Brain (tissue), 1 donor: ENCODE measurements around the genes ARG1, MED23, CCN2, STX7 and TAAR8.

- RRBS, result no CpG with 5 or more reads among the region's 8 CpGs
Measured at GRCh38 chr6:128051212-128052500, 150.8 kb upstream of the THEMIS start.

DNA sequence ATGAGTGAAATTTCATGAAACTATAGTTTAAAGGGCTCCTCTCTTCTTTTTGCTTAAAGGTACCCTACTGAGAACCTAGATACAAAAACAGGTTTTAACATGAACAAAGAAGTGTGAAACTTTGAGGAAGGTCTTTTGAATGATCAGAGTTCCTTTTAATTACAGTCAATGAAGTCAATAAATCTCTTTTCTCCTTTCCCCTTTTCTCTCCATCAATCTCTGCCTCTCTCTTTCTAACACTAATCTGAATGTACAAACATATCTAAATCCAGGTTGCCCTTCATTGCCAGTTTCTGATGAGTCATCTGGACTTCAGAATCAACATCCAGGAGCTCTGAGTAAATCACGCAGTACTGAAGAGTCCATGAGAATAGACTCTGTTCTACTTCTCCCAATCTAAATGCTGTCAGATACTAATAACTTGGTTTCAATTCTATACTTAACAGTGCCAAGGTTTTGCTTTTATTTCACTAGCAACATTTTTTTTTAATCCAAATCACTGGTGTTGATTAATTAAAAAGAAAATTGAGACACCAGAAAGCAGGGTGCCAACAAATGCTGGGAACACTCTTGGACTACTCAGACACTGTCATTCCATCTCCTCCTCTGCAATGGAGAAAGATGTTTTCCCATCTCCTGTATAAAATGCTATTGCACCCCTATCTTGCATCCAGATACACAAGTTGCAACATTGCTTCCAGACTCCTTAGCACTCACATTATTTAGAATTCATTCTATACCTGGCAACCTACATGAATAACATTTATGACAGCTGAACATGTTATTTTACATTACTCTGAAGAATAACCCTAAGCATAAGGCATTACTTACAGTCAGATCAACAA lies 238.8 kb upstream of the THEMIS start:
- RRBS, result no CpG with 5 or more reads among the region's 1 CpG

GRCh38 chr6:128302914-128303547 lies 217.4 kb downstream of the PTPRK start:
- RRBS, result no CpG with 5 or more reads among the region's 8 CpGs

DNA sequence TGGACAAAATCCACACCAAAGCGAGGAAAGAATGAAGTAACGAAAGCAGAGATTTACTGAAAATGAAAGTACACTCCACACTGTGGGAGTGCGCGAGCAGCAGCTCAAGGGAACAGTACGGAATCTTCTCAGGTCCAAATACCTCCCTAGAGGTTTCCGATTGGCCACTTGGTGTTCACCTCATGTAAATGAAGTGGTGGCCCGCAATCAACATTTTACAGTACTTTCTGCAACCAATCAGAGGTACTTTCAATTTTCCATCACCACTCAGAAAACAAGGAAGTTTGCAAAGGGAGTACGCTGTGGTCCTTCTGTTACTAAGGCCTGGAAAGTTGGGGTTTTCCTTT lies 122.4 kb downstream of the PTPRK start:
- RRBS, result no CpG with 5 or more reads among the region's 8 CpGs

- RRBS, result no CpG with 5 or more reads among the region's 6 CpGs
Measured at GRCh38 chr6:128511208-128512046, 9.0 kb downstream of the PTPRK start.

DNA sequence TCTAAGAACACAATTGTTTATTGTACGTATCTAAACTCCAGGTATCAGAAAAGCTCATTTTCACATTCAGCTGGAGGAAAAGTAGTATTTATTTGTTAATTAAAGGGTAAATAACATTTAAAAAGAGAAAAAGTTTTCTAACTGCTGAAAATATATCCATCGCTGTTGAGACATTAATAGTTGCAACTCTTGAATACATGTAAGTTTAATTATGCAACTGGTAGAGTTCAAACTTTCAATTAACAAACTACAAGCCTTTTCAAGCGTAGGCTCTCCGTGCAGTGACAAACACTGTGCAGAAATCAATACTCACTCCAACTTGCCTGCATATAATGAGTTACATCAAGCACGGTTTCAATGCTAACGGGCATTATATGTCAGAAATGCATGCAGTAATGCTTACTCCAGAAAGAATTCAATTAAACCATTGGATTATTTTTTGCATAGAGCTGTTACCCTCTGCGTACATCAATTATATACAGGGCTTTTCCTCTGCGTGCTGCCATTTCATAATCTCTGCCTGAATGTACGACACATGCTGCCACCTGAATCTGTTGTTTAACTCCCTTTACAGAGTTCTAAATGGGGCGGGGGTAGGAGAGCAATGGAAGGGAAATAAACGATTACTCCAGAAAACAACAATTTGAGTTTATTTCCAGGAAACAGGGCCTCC lies 2.0 kb downstream of the PTPRK start:
- RRBS, result no CpG with 5 or more reads among the region's 11 CpGs

- RRBS, result no CpG with 5 or more reads among the region's 4 CpGs
Measured at GRCh38 chr6:129032105-129032744, 149.3 kb downstream of the LAMA2 start.

DNA sequence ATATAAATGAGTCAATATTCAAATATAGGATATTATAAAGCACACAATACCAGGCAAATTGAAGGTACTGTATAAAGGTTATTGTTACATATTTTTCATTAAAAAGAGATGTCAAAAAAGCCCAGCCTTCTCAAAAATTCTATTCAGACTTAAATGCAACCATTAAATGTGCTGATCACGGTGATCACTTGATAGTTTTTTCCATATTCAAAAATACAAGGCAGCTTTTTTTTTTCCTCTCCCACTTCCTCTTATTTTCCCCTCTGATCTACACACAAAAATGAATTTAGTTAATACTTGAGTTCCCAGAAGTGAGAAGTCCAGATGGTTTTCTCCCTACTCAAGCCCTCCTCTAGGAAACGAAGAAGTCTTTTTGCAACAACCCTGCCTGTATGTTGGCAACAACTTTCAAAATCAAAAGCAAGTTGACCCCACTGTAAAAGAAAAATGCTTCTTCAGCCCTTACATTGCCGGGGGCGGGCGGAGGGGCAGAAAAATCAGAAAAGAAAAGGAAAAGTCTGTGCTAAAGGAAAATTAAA lies 24.4 kb downstream of the ARHGAP18 start:
- RRBS, result no CpG with 5 or more reads among the region's 5 CpGs

GRCh38 chr6:129687810-129688269 lies 22.1 kb downstream of the ARHGAP18 start:
- RRBS, result no CpG with 5 or more reads among the region's 5 CpGs

GRCh38 chr6:129749538-129750208 lies 39.7 kb upstream of the ARHGAP18 start:
- RRBS, result no CpG with 5 or more reads among the region's 5 CpGs

DNA sequence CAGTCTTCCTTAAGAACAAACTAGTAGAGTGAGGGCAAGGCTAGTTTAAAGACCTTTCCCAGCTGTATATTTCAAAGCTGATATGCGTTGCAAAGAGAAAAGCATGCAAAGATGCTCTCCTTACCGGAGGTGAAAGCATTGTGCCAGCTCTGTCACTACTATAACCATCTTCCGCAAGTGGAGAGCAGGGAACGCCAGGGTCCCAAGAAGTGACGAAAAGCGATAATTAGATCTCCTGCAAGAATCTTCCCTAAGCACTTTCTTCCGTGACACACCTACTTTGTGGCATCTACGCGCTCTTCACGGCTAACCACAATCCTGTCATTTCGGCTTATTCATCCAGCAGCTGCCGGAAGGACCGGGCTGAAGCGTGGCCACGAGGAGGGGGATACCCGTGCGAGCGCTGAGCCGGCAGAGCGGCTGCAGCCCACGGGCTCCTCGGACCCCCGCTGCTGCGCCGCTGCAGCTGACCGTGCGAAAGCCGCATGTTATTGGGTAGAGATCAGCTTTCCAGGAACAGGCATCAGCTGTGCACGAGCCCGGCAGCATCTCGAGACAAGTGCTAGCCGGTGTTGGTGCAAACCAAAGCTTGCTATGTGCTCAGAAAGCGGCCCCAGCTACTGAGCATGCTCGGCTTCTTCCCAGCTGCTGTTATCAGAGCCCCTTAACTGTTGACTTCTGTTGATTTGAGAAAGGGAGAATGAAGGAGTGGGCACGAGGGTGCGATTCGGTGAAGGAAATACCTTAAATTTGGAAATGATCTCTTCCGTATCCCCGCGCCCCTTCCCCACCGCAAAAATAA lies 57.2 kb upstream of the ARHGAP18 start:
- RRBS, result 2% methylated on average over 7 of the region's 41 CpGs

DNA sequence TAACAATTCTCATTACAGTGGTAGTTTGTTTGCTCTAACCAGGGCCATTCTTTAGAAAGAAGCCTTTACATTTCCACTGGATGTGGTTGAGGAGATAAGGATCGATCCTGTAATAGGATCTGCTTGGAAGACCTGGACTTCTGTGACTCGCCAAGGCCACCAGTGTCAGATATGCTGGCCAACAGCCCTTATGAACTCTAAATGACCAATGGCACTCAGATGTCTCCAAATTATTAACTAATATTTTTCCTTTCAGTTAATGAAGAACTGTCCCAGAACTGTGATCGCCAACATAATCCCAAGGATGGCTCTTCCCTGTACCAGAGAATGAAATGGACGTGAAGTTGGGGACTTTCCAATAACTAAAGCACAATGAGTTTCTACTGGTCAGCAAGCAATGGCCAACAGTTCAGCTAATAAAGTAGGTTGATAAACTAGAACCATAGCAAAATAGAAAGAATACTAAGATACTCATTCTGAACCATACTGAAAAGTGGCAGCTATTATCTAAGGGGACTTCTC lies 7.5 kb downstream of the SMLR1 start:
- RRBS, result no CpG with 5 or more reads among the region's 4 CpGs

DNA sequence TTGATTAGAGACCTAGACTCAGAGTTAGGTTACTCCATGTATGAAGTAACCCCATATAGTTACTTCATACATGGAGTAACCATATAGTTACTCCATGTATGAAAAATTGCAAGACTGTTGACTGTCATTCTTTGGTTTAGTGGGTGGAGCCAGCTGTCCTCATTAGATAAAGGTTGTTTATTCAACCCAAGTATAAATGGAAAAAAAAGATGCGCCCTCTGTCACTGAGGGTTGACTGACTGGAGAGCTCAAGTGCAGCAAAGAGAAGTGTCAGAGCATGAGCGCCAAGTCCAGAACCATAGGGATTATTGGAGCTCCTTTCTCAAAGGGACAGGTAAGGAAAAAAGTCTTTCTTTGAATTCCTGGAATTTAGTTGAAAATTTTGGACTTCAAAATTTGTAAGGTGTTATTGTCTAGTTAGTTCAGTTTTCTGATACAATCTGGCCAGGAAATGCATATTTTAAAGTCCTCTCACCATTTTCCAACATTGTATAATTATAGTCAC lies at the start of gene ARG1:
TSS of gene ARG1 (plus strand) at position 221 of the 505 bp plus-strand sequence.
- RRBS, result no CpG with 5 or more reads among the region's 2 CpGs

- RRBS, result no CpG with 5 or more reads among the region's 5 CpGs
Measured at GRCh38 chr6:131575785-131576302, 2.8 kb downstream of the ARG1 start.

GRCh38 chr6:131576303-131576655 lies 3.3 kb downstream of the ARG1 start:
- RRBS, result no CpG with 5 or more reads among the region's 1 CpG

DNA sequence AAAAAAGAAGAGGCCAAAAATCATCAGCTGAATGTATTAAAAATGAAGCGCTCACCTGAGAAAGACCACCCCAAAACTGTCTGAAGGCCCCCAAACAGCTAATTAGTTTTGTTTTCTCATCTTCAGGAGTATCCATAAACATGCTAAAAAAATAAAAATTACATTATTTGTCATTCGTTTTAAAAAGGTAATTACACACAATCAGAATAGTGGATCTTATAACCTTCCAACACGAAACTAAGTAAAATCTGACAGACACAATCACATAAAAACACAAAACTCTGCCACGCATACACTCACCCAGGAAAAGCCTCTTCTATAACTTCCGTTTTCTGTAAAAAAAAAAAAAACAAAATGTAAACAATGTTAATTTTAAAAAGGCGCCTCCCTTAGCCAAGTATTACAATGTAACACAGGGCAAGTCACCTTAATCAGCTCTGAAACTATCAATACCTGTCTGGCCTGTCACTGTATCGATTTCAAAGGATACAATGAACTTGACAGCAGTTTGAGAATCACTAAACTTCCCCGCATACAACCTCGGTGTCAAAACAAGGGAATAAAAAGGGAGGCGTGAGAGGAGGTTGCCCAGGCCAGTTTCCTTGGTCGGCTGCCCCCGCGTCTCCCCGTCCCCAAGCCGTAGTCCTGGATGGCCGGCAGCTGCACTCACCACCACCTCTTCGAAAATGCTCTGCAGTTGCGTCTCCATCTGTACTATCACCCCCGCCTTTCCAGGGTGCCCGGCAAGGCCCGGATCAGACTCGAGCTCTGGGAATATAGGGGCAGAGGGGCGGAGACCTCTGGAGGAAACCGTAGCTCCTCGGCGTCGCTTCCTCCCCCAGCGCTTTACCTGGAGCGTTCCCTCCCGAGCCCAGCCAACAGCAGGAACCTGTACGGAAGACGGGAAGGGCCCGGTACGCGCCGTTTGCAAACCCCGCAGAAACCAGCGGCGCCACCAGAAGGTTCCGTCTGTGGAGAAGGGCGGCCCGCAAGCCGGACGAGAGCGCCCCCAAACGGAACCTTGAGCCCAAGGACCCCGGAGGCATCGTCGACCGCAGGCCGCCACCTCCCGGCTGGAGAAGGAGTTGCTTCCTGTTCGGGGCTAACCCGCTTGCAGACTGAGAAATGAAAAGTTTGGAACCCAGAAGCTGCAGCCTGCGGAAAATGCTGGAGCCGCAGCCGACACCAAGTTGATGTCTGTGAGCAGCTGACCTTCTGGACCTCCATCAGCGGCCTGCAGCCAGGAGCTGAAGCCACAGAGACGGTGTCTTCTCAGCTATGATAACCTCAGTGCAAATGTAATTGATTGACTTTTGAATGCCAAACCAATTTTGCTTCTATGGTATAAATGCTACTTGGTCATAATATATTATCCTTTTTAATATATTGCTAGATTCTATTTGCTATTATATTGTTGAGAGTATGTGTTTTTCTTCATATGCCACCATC lies at the start of gene MED23:
TSS of gene MED23 (minus strand) at position 902 of the 1,449 bp plus-strand sequence.
- RRBS, result 1% methylated on average over 17 of the region's 59 CpGs

DNA sequence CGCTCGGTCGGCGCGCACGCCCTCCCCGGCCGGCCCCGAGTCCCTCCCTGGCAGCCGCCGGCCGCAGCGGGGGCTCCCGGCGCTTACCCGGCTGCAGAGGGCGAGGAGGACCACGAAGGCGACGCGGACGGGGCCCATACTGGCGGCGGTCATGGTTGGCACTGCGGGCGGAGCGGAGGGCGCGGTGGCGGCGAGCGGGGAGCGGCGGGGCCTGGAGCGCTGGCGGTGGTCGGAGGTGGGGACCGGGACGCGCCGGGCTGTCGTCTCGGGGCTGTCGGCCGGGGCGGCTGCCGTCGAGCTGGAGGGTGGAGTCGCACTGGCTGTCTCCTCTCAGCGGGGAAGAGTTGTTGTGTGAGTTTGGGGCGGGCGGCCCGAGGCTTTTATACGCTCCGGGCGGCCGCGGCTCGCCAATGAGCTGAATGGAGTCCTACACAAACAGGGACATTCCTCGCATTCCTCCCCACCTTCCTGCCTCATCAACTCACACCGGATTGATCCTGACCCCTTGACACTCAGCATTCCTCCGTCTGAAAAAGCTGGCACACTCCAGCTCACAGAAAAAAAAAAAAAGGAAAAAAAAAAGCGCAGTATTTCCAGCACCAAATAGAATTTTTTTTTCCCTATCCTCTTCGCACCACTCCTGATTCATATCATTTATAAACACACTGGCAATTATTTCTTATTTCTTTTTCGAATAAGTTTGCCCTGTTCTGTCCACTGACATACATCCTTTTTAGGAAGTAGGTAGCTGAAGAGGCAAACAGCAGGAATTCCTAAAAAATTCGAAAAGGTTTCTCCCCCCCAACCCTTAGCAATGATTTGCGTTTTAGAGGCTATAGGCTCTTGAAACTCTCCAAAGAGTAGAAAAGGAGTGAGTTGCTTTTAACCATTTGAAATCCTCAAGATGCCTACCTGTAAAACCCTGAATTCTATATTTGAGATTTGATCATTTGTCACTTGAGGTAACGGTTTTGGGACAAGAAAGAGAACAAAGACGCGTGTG lies at the start of gene CCN2:
TSS of gene CCN2 (minus strand) at position 353 of the 1,003 bp plus-strand sequence.
- RRBS, result 2% methylated on average over 22 of the region's 70 CpGs

- RRBS, result under 1% methylated on average over 14 of the region's 69 CpGs
Measured at GRCh38 chr6:132512324-132513411, at the start of gene STX7. Gene STX7 (minus strand): TSS chr6:132513116.

- RRBS, result no CpG with 5 or more reads among the region's 6 CpGs
Measured at GRCh38 chr6:132552294-132552843, at the start of gene TAAR8. Gene TAAR8 (plus strand): TSS chr6:132552672.

DNA sequence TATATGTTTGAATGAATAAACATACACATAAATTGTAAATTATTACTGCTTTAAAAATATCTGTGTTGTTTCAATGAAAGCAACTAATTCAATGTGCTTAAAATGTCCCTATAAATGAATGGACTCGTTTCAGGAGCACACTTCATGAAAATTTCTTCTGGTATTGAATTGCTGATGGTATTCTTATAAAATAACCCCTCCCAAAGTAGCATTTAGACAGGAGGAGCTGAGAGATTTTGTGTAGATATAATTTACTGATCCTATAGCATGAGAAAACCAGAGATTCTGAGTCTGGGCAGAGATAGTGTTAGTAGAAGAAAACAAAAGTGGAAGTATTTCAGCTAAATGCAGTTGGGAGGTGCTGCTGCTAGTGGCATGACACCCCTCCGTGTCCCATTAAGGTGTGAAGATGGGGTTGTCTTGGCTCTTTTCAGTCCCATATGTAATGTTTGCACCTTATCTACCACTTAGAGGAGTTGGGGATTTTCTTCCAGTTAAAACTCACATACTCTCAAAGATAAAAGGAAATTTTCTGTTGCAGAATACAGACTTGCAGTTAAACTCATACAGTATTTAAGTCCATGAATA lies 11.7 kb downstream of the TAAR2 start:
- RRBS, result no CpG with 5 or more reads among the region's 2 CpGs